ENCODE measurements around a stretch of chr18.

- PRO-cap, result no peak
- RAMPAGE, long total RNA, 5 experiments, result no peak in any of the 5 experiments
- RRBS, result no CpG with 5 or more reads among the region's 4 CpGs
These were observed 1.1 kb upstream of the PTPRM start for GRCh38 chr18:7565943-7566396.

DNA sequence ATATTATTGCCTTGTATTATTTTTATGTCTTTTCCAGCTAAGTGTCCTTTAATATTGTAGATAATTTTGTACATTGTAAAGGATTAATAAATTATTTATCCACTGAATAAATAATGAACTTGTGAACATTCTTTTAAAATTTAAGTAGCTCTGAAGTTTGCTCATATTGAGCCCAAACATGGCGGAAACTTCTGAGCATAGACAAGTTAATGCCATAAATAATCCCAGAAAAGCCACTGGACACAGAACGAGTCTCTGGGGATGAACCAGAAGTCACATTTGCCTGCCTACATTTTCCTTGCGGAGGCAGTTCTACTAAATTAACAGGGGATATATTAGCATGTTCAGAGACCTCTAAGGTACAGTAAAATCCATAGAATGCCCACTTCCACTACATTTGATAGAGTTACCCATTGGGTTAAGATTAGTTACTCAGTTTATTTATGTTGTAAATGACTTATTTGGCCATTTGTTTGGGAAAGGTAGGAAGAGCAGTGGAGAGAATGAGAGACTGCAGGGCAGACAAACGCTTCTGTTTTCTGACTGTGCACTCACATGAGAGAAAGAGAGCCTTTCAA, 68.5 kb downstream of the PTPRM start:
- PRO-cap, result no peak
- RAMPAGE, long total RNA, 5 experiments, result start-site peak on the plus strand in 1 of 5 experiments, centred at position 51 of the sequence, 9 reads per replicate
- RRBS, result no CpG with 5 or more reads among the region's 4 CpGs

- PRO-cap, result no peak
- RAMPAGE, long total RNA, 5 experiments, result no peak in any of the 5 experiments
- RRBS, result no CpG with 5 or more reads among the region's 4 CpGs
These were observed 250.4 kb downstream of the PTPRM start for GRCh38 chr18:7817623-7817901.

- PRO-cap, result no peak
- RAMPAGE, long total RNA, 5 experiments, result start-site peak on the plus strand in 1 of 5 experiments, at chr18:8143690-8143732 at its widest, 9 reads per replicate
- RRBS, result no CpG with 5 or more reads among the region's 5 CpGs
These were observed 465.7 kb upstream of the RAB12 start for GRCh38 chr18:8143606-8143963.

DNA sequence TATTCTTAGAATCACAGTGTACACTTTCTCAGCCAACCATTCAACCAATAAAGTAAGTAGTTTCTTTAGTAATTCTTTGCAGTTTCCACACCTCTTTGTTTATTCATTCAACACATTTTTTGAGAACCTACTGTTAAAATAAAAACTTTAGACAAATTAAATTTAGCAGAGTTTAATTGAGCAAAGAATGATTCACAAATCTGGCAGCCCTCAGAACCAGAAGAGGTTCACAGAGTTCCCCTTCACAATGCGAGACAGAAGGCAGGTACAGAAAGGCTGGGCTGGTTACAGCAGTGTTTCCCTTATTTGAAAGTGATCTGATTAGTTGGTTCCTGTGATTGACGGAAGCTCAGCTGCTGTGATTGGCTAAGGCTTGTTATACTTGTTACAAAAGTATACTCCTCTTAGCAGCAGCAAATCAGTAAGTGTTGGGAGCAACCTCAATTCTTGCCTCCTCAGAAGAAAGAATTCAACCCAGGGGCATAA, 432.0 kb upstream of the RAB12 start:
- PRO-cap, result unidirectional peak, plus-strand start at position 416 of the sequence
- RAMPAGE, long total RNA, 5 experiments, result no peak in any of the 5 experiments
- RRBS, result no CpG with 5 or more reads among the region's 2 CpGs

DNA sequence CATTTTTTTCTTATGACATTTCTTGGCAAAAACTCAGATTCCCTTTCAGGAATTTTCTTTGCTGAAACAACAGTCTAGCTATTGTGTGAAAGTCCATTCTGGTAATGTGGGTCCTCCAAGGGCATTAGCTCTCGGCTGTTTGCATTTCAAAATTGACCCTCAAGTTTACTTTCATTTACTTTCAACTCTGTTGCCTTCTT, 325.3 kb upstream of the RAB12 start:
- PRO-cap, result no peak
- RAMPAGE, long total RNA, 5 experiments, result no peak in any of the 5 experiments
- RRBS, result no CpG with 5 or more reads among the region's 1 CpG

DNA sequence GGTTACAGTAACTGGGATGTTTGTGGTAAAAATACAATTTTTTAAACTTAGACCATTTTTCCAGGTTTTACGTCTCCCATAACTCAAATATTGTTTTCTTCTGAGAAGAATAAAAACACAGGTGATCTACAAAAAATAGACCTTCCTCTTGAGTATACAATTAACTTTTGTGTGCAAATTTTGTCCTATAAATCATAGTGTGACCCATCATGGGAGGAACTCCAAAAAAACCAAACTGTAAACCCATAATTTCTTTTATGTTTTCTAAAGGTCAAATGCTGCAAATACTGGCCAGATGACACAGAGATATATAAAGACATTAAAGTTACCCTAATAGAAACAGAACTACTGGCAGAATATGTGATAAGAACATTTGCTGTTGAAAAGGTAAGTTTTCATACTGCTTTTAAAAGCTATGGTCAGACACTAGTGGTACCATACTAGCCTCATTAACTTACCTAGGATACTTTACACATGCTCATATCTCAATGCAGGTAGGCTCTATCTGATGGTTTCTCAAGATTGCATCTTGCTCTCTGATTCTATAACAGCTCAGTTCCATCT, 238.5 kb upstream of the RAB12 start:
- PRO-cap, result no peak
- RAMPAGE, long total RNA, 5 experiments, result start-site peak on the plus strand in 2 of 5 experiments, centred at positions 332 to 346 of the sequence, 19 to 21 reads per replicate
- RRBS, result no CpG with 5 or more reads among the region's 1 CpG

GRCh38 chr18:8612015-8612697, 2.9 kb downstream of the RAB12 start:
- PRO-cap, result no peak
- RAMPAGE, long total RNA, 5 experiments, result no peak in any of the 5 experiments
- RRBS, result no CpG with 5 or more reads among the region's 14 CpGs

GRCh38 chr18:8615354-8615913, 6.2 kb downstream of the RAB12 start:
- PRO-cap, result no peak
- RAMPAGE, long total RNA, 5 experiments, result no peak in any of the 5 experiments
- RRBS, result no CpG with 5 or more reads among the region's 4 CpGs

DNA sequence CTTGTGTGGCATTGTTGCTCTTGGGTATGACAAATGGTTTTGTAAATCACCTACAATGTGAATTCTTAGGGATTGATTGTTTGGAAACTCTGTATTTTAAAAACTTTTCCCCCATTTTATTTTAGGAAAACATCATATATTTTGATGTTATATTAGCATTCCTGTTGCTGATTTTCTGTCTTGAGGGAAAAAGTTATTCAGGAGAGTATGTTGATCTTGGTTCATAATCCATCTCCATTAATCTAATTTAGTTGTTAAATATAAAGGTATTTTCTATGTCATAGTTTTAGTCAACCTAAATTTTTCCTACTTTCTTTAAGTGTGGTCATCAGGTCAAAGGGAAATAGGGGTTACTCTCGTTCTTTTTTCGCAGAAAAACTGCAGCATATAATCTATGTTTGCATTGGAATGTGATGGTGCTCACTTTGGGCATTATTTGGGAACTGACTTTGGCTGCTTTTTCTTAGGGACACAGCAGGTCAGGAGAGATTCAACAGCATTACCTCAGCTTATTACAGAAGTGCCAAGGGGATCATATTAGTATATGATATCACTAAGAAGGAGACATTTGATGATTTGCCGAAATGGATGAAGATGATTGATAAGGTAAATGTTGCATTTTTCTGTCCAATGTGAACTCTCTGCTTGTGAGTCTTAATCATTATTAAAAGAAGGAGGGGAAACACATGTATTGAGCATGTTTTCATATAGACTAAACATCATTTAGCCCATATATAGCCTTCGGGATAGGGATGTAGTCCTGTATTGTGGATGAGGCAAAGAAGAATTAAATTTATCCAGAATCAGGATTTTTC, 23.7 kb downstream of the RAB12 start:
- PRO-cap, result no peak
- RAMPAGE, long total RNA, 5 experiments, result start-site peak on the plus strand in 4 of 5 experiments, centred at positions 368 to 561 of the sequence, 7 to 19 reads per replicate
- RRBS, result no CpG with 5 or more reads among the region's 4 CpGs

- PRO-cap, result no peak
- RAMPAGE, long total RNA, 5 experiments, result no peak in any of the 5 experiments
- RRBS, result no CpG with 5 or more reads among the region's 4 CpGs
These were observed 15.9 kb downstream of the NDUFV2 start for GRCh38 chr18:9118311-9118875.

DNA sequence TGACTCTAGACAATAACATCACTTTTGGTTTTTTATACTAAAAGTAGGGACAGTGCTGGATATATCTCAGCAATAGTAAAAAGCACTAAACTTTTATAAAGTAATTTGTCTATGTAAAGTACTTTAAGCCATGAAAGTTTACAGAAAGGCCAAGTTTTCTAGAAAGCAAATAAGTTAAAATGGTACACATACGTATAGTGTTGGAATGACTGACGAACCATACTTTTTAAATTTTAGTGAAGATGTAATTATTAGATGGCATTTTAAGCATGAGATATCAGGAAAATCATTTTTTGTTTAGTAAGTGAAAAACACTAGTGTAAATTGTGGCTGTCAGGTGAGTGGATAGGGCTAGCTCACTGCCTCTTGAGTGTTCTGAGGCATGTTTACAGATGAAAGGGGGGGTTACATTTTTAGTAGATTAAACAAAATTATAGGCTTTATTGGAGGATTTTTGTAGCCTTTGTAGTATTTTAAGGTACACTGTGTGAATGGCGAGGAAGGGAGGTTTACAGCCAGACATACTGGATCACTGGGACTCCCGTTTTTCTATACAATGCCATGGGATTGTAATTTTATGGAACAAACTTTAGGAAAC, 4.9 kb upstream of the ANKRD12 start:
- PRO-cap, result no peak
- RAMPAGE, long total RNA, 5 experiments, result no peak in any of the 5 experiments
- RRBS, result no CpG with 5 or more reads among the region's 4 CpGs

- PRO-cap, result no peak
- RAMPAGE, long total RNA, 5 experiments, result no peak in any of the 5 experiments
- RRBS, result no CpG with 5 or more reads among the region's 2 CpGs
These were observed 81.7 kb downstream of the ANKRD12 start for GRCh38 chr18:9218144-9218746.

- PRO-cap, result no peak
- RAMPAGE, long total RNA, 5 experiments, result no peak in any of the 5 experiments
- RRBS, result no CpG with 5 or more reads among the region's 5 CpGs
These were observed 79.1 kb upstream of the TWSG1 start for GRCh38 chr18:9255109-9256225.

GRCh38 chr18:9434219-9434670, 41.1 kb upstream of the RALBP1 start:
- PRO-cap, result no peak
- RAMPAGE, long total RNA, 5 experiments, result no peak in any of the 5 experiments
- RRBS, result 72% methylated on average over 8 of the region's 15 CpGs

DNA sequence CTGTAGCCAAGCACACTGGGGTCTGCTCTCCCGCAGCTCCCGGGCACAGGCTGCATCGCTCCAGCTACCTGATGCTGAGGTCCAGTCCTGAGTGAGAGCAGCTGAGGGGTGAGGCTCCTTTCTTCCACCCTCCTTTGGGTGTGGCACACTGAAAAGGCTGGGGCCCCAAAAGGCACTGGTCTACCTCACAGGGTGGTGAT, 33.8 kb downstream of the PPP4R1 start:
- PRO-cap, result unidirectional peak, minus-strand start at position 137 of the sequence
- RAMPAGE, long total RNA, 5 experiments, result no peak in any of the 5 experiments
- RRBS, result no CpG with 5 or more reads among the region's 3 CpGs

DNA sequence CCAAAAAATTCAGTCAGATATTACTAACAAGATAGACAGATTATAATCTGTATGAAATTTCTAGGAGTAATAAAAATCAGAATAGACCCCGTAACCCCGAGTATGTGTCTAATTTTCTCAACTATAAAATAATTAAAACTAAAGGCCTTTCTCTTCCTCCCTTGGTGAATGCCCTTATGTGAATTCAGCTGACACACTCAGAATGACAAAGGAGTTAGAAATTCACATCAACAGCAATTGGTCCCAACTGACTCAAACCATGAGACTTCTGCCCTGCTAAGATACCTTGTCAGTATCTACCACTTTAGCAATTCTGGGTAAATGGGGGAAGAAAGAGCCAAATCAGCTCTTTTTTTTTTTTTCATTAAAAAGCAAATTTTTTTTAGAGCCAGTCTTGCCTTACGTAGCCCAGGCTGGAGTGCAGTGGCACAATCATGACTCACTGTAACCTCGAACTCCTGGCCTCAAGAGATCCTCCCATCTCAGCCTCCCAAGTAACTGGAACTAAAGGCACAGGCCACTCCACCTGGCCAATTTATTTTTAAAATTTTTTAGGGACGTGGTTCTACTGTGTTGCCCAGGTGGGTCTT, 1.6 kb upstream of the PPP4R1 start:
- PRO-cap, result no peak
- RAMPAGE, long total RNA, 5 experiments, result no peak in any of the 5 experiments
- RRBS, result no CpG with 5 or more reads among the region's 5 CpGs

- PRO-cap, result no peak
- RAMPAGE, long total RNA, 5 experiments, result no peak in any of the 5 experiments
- RRBS, result no CpG with 5 or more reads among the region's 6 CpGs
These were observed 38.9 kb upstream of the PPP4R1 start for GRCh38 chr18:9653193-9653738.

- PRO-cap, result no peak
- RAMPAGE, long total RNA, 5 experiments, result no peak in any of the 5 experiments
- RRBS, result no CpG with 5 or more reads among the region's 12 CpGs
These were observed 43.8 kb upstream of the PPP4R1 start for GRCh38 chr18:9657882-9658736.

DNA sequence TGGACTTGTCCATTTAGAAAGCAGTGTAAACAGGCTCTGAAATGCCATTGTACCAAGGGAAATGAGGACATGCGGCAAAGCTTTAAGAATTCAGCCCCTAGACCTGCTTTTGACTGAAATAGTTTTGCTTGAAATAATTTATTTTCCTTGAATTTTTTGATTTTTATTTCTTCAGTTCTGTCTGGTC, 34.8 kb downstream of the RAB31 start:
- PRO-cap, result bidirectional peak, plus-strand start at position 47 of the sequence, minus-strand start outside the sequence
- RAMPAGE, long total RNA, 5 experiments, result no peak in any of the 5 experiments
- RRBS, result no CpG with 5 or more reads among the region's 1 CpG

All from stomach (tissue), 7 donors.